Pulmonary lymph node (tissue), 1 donor: ENCODE measurements around a stretch of chr11.

DNA sequence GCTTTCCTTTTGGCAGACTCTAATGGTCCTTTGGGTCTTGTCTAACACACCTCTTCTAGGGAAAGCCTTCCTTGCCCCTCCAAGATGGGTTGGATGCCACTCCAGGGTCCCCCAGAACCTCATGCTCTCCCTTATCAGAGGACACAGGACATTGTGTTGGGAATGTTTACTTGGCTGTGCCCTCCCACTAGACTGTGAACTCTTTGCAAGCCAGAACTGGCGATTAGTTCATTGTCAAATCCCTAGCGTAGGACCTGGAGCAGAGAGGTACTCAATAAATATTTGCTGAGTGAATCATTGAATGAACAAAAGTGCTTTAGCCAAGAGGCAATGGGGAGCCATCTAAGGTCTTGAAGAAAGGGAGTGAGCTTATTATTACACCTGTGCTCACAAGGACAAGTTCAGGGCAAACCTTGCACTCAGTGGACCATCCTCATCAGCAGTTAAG is 1.2 kb upstream of the RASSF10 start:
- PRO-cap: no peak

GRCh38 chr11:13114639-13115298 is 105.7 kb downstream of the RASSF10 start:
- PRO-cap: no peak

GRCh38 chr11:13315493-13315943 is 37.9 kb downstream of the BMAL1 start:
- PRO-cap: no peak

DNA sequence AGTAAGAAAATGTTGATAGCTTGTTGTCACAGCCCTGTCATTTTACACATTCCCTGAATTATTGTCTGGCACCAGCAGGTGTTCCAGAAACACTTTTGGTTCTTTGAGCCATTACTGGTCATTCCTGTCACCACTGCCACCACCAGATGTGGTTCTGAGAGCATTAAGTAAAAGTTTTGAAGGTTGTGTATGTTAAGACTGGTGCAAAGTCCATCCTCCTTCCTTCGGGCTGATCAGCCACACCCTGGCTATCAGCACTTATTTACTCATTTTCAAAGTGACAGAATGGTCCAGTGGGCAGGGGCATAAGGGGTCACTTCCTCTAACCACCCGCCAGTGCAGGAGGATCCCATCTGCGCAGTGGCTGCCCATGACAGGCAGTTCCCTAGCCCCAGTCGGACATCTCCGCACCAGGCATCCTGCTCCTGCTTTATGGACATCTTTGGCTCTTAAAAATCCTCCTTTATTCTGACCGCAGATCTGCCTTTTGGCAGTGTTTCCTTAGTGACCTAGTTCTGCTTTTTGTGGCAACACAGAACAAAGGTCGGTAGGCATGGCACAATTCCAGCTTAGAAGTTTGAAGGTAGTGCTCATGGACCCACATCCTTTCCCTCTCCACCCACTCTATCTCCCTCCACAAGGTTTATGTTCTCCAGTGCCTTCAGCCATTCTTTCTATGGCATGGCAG is 55.8 kb downstream of the BMAL1 start:
- PRO-cap: no peak

GRCh38 chr11:13680356-13680886 is 12.0 kb downstream of the FAR1 start:
- PRO-cap: no peak

- PRO-cap: no peak
These were observed 2.8 kb downstream of the SPON1 start for GRCh38 chr11:13965200-13965916.

GRCh38 chr11:13983437-13983888 is 20.9 kb downstream of the SPON1 start:
- PRO-cap: no peak

- PRO-cap: no peak
These were observed 53.2 kb downstream of the SPON1 start for GRCh38 chr11:14015537-14016212.

DNA sequence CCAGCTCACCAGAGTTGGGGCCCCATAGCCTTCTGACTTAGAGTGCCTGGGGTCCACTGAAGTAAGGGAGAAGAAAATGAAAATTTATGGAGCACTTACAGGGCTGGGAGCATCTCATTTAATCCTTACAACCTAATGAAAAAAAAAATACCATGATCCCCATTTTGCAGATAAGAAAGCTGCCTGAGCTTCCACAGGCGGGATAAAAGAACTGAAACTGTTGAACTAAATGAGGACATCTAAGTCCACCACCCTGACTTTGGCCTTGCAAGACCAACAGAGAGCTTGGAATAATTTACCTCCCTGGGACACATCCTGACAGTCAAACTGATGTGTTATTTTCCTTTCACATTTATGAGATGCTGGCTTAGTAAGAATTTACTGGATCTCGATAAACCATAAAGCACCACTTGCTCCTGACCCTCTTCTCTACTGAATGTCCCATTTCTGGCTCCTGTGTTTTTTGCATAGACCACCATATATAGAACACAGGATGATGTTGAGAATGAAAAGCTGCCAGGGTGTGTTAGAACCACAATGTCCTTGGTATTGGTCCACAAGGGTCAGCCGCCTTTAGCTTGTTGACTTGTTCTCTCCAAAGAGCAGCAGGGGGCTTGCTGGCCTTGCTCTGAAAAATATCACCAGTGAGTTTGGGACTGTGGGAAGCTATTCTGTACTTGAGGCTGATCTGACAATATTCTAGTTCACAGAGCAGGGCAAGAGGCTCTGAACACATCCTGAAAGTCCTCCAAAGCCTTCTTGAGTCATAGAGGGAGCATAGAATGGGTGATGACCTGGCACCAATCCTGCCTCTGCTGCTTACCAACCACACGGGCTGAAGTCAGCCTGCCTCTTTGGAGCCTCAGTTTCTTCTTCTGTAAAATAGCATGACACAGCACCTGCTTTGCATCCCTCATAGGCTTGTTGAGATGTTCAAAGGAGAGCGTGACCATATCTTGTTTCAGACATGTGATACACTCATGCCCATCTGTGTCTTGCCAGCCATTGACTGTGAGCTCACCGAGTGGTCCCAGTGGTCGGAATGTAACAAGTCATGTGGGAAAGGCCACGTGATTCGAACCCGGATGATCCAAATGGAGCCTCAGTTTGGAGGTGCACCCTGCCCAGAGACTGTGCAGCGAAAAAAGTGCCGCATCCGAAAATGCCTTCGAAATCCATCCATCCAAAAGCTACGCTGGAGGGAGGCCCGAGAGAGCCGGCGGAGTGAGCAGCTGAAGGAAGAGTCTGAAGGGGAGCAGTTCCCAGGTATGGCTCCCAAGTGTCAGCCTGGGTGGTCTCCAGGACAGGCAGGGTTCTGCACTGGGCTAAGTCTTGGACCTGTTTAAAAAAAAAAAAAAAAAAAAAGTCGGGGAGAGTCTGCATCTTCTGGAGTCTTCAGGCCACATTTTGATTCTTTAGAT is 96.8 kb downstream of the RRAS2 start:
- PRO-cap: no peak

DNA sequence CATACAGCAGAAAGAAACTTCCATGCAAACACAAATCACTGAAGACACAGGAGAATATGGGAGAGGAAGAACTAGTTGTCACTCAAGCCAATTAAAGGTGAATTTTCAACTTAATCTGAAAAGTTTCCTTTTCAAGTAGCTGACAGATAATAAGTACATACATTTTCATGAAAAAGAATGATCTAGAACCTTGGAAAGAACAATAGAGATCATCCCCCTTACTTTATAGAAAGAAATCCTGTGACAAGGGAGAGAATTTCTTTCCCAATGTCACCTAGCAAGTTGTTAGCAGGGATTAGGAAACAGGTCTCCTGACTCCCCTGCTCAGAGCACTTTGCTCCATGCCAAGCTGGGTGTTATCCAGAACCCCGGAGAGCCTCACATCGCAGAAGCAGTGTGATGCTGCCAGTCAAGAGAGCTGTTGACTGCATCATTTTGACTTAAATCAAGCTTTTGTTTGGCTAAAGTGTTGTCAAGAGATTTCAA is 3.5 kb upstream of the RRAS2 start:
- PRO-cap: no peak

DNA sequence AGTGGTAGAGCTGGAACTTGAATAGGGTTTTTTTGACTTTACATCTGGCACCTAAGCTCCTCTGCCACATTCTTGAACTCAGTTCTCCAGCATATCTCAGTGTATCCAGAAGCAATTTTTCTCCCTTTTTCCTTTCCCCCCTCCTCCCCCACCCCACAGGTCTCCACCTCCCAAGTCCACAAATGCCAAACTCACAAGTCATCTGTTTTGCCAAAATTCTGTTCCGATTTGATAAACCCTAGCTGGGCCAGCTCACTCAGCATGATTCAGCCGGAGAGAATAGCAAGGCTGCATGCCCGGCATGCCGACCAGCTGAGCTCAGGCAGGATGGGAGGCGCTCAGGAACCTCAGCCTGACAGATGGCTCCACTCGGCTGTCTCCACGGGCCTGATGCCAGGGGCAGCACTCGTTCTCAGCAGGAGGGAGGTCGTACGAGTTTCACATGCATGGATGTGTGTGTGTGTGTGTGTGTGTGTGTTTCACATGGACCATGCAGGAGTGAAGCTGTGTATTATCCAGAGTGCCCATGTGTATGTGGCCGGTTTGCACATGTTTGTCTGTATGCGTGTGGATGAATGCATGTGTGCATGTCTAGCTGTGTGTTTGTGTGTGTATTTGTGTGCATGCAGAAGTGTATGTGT is 63.4 kb upstream of the RRAS2 start:
- PRO-cap: no peak

GRCh38 chr11:14455544-14456213 is 43.9 kb downstream of the COPB1 start:
- PRO-cap: no peak

DNA sequence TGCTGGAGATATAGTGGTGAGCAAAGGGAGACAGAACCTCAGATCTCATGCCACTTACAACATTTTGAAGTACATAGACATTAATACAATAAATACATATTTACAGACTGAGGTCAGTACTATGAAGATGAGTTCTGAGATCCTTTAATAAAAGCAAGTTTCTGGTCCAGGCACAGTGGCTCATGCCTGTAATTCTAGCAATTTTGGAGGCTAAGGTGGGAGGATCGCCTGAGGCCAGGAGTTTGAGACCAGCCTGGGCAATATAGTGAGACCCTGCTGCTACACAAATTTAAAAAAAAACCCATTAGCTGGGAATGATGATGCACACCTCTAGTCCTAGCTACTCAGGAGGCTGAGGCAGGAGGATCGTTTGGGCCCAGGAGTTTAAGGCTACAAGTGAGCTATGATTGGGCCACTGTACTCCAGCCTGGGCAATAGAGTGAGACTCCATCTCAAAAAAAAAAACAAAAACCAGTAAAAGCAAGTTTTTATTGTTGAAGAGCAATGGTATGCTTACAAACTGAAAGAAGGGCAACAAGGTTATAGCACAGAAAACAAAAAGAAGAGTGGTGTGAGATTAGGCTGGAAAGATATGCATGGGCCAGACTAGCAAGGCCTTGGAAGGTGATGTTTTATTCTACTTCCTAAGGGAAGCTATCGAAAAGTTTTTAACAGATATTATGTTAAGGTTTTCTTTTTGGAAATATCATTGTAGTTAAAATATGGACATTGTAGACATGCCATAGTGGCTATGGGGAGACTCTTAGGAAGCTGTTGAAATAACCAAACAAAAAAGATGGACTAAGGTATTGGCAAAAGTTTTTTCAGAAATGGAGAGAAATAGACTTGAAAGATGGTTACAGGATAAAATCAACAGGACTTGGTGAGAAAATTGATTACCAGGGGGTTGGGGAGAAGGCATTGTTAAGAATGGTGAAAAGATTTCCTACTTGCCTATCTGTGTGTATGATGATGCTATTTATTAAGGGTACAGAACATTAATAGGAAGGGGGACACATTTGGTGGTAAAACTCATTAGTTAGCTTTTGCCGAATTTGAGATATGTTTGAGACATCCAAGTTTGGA is 80.0 kb downstream of the PDE3B start:
- PRO-cap: no peak

- PRO-cap: no peak
These were observed 69.0 kb downstream of the CYP2R1 start for GRCh38 chr11:14823016-14823487.

DNA sequence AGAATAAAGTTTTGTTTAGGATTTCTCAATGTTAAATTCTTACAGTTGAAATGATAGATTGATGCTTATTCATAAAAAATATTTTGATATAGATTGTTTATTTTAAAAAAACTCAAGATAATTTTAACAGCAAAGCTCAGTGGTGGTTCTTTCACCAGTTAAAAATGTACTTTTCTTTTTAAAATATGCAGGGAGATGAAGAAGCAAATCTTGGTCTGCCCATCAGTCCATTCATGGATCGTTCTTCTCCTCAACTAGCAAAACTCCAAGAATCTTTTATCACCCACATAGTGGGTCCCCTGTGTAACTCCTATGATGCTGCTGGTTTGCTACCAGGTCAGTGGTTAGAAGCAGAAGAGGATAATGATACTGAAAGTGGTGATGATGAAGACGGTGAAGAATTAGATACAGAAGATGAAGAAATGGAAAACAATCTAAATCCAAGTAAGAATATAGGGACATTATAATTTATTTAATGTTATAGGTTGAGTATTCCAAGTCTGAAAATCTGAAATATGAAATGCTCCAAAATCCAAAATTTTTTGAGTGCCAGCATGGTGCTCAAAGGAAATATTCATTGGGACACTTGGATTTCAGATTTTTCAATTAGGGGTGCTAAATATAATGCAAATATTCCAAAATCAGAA is 24.6 kb downstream of the CYP2R1 start:
- PRO-cap: no peak

DNA sequence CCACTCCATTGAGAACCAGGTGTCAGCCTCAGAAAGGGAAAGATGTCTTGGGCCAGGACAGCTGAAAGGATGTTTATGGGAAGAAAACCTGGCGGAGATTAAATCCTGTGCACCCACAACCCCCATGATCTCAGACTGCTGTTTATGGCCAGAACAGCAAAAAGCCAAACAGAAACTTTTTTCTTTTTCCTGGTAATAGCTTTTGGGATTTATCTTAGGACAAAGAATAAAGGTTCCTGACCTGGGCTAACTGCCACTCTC is 612.4 kb downstream of the INSC start:
- PRO-cap: no peak

- PRO-cap: unidirectional peak, minus-strand start at chr11:15882951
These were observed 473.6 kb downstream of the SOX6 start for GRCh38 chr11:15882769-15883203.

- PRO-cap: no peak
These were observed 408.5 kb downstream of the SOX6 start for GRCh38 chr11:15947604-15948470.

DNA sequence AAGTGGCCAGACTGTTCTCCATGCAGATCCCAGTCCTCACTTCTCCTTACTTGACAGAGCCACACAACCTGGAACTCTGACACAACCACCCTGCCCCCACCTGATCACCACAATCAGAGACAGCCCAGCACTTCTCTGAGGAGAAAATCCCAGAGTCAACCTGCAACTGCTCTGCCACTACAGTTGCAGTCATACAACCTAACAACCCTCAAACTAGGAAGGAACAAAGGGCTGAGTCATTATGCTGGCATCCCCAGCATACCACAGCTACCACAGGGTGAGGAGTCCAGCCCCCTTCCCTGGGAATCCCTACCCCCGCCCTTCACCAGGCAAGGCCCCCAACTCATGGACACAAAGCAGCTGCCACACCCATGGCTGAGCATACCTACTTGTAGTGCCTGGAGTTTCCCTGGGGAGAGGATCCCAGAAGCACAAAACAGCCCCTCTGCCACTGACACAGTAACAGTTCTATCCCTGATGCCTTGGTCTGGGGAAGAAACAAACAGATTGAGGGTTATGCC is 68.6 kb upstream of the C11orf58 start:
- PRO-cap: no peak

GRCh38 chr11:16774794-16775553 is 36.5 kb downstream of the C11orf58 start:
- PRO-cap: no peak